Left lung (tissue), 1 donor: Measurements from ENCODE around the gene SFXN4.

DNA sequence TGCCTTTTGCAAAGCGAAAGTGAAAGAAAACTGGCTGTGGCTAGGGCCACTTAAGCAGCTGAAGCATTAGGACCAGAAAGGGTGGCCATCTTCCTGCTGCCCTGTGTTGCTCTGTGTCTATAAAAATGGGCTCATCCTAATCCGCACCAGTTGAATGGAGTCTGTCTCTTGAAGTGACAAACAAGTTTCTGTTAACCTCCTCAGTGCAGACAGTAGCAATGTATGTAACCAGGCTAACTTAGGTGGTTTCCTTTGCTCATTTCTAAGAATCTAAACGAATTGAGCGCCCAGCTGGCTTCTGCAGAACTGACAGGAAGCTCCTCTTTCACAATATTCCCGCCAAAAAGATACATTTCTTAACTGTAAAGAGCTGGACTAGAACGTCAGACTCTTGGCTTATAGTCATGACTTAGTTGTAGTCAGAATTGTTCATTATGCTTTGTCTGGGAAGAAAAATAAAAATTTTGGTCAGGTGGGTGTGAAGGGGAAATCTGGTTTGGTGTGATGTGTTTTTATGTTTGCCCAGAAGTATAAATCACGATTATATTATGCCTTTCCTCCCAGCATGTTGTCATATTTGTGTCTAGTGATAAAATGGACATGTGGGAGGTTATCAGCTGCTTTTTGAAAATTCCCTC lies 28.0 kb downstream of the DENND10 start:
- PRO-cap: bidirectional peak, plus-strand start at position 69 of the sequence, minus-strand start at position 78 of the sequence

GRCh38 chr10:119165024-119166140 lies at the start of gene SFXN4:
Gene SFXN4, minus strand, starts transcription at chr10:119165714.
- PRO-cap: bidirectional peak, plus-strand start at chr10:119165407, minus-strand start at chr10:119165361; bidirectional peak, plus-strand start at chr10:119165803, minus-strand start at chr10:119165650; bidirectional peak, plus-strand start at chr10:119165995, minus-strand start at chr10:119165994

GRCh38 chr10:119209342-119209906 lies 2.1 kb downstream of the GRK5 start:
- PRO-cap: bidirectional peak, plus-strand start at chr10:119209751, minus-strand start at chr10:119209583

- PRO-cap: no peak
Measured at GRCh38 chr10:119215053-119216010, 8.0 kb downstream of the GRK5 start.

DNA sequence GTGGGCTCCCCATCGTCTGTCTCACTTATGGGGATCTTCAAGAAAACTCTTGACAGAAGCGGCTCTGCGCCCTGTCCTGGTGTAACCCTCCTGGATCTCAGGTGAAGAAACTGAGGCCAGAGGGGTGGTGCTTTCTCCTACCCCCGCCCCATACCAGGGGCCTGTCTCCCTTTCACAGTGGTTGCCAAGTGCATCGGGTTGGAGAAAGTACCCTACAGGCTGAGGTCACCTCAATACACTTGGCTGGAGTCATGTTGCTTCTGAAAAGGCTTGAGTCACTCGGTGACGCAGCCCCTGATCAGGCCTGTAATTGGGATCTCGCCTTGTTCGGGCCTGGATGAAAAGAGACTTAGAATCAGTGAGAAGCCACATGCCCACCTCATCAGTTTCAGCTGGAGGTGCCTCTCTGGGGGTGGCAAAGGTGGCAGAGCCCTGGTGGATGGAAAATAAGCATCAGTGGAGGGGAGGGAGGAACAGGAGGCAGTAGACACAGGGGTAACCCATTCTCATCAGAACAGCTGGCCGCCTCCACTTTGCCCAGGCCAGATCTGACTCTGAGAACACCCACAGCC lies 107.7 kb downstream of the GRK5 start:
- PRO-cap: no peak

DNA sequence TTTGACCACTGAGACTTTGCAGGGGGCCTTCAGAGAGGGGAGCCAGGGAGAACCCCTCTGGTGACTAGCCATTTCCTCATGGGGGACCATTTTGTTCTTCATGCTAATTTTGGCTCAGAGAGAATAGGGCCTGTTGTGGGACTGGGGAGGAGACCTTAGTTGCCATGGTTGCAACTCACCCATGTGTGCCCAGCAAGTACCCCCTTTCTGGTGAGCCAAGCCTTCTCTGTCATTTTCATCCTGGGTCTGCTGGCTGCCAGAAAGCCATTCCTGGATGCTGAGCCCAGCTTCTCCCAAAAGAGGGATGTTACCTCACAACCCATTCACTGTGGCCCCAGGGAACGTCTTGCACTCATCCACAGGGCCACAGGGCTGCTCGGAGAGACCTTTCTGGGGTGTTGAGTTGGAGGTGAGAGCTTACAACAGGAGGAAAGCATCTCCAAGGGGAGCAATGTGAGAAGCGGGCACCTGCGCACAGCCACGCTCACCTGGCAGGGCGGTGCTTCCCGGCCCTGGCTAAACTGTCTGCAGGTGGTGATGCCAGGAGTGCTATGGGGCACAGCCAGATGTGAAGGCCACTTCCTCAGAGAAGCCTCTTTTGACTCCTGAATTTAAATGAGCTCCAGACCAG lies 121.0 kb downstream of the GRK5 start:
- PRO-cap: no peak

- PRO-cap: bidirectional peak, plus-strand start at chr10:119360906, minus-strand start at chr10:119360879
Measured at GRCh38 chr10:119360610-119361337, 153.4 kb downstream of the GRK5 start.

DNA sequence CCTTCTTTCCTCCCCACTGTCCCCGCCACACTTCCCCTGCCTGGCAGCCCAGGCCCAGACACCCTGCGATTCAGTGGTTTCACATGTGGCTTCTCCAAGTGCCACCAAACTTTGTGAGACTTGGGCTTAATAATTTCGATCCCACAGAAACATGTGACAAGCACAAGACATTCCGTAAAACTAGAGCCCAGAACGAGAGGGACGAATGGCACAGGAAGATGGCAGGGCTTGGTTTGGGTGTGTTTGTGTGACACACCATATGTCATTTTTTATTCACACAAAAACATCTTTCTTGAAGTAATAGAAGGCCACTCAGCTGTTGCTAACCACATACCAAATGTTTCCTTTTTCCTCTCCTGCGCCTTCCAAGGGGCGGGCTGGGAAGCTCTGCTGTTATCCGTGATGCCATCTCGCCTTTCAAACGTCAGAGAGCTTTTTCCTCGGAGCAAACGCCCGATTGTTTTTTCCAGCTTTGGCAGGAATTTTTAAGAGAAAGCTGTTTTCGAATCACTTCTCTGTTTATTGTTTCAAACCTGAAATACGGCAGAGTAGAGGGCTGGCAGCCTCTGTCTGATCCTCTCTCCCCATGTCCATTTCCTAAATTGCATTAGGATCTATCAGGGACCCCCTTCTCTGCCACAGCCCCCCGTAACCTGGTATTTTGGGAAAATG lies 163.0 kb downstream of the GRK5 start:
- PRO-cap: no peak

DNA sequence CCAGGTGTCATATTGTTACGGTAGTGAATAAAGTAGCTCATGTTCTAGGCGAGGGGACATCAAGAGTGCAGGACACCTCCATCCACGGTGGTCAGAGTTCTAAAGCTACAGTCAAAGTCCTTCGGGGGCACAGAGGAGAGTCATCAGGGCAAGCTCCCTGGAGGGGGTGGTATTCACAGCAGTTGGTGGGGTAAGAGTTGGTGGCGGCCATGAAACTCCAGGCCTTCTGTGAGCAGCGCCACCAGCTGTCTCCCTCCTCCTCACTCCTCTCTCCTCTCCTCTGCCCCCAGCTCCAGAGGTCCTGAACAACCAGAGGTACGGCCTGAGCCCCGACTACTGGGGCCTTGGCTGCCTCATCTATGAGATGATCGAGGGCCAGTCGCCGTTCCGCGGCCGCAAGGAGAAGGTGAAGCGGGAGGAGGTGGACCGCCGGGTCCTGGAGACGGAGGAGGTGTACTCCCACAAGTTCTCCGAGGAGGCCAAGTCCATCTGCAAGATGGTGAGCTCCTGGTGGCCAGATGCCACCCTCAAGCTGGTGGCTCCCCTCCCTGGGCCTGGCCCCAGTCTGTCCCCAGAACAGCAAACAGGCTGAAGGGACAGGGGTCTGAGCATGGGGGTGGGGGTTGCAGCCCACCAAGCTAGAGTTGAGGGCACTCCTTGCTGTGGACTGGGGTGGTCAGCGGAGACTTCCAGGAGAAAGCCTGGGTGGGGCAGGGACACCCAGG lies 99.1 kb downstream of the RGS10 start:
- PRO-cap: unidirectional peak, plus-strand start at position 656 of the sequence

DNA sequence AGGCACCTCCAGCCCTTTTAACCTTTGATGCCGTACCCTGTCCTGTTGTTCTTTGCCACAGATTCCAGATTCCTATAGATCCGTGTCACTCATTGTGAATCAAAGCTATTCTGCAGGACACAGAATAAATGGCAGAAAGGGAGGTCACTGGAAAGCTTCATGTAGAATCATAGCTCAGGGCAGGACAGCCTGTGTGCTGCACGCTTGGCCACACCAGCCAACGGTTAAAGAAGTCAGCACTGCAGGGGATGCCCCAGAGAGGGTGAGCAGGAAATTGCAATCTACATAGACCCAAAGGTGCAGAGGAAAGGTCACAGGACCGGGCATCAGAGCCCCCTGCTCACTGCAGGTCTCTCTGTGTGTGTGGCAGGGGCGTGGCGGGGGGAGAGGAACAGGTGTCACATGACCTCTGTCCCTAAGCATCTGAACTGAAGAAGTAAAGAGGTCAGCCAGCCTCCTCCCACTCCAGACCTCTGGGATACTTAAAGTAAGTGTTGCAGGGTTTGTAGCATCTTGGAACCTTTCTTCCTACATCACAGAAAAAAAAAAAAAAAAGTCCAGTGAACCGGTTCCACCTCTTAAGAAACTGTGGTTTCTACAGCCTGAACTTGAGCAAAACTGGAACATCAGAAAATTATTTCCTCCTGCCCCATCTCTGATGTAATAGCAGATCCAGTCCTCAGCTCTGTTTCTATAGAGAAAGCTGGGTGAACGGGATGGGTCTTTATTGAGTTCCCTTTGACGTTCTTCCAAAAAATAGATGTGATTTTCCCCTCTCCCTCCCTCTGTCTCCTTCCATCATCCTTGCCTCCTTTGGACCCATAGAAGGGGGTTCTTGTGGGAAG lies 64.3 kb downstream of the RGS10 start:
- PRO-cap: no peak

DNA sequence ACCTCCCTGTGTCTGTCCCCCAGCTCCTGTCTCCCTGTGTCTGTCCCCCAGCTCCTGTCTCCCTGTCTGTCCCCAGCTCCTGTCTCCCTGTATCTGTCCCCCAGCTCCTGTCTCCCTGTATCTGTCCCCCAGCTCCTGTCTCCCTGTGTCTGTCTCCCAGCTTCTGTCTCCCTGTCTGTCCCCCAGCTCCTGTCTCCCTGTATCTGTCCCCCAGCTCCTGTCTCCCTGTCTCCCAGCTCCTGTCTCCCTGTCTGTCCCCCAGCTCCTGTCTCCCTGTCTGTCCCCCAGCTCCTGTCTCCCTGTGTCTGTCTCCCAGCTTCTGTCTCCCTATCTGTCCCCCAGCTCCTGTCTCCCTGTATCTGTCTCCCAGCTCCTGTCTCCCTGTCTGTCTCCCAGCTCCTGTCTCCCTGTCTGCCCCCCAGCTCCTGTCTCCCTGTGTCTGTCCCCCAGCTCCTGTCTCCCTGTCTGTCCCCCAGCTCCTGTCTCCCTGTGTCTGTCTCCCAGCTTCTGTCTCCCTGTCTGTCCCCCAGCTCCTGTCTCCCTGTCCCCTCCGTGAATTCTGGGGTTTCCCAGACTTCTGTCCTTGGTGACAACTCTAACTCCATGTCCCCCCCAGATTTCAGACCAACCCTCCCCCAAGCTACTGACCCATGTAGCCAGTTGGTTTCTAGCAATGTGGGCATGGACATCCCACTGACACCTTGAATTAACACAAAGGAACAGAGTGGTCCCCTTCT lies 23.1 kb downstream of the RGS10 start:
- PRO-cap: no peak

- PRO-cap: no peak
Measured at GRCh38 chr10:119657655-119658100, 6.5 kb downstream of the BAG3 start.

GRCh38 chr10:119743170-119743879 lies 17.5 kb downstream of the INPP5F start:
- PRO-cap: no peak

DNA sequence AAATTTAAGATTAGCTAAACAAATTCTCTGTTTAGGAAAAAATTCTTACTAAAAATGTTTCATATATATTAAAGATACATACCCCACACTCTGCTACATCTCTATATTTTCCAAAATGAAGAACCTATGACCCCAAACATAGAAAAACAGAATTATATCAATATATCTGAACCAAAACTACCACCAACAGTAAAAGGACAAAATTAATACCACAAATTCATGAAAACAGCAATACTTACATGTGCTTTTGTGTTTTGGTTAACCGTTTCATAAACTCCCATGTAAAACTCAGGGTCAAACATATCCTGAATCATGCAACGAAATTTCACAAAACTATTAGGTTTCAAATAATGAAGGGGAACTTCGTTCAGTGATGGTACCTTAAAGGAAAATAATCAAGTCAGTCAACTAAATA lies 13.8 kb downstream of the MCMBP start:
- PRO-cap: no peak

DNA sequence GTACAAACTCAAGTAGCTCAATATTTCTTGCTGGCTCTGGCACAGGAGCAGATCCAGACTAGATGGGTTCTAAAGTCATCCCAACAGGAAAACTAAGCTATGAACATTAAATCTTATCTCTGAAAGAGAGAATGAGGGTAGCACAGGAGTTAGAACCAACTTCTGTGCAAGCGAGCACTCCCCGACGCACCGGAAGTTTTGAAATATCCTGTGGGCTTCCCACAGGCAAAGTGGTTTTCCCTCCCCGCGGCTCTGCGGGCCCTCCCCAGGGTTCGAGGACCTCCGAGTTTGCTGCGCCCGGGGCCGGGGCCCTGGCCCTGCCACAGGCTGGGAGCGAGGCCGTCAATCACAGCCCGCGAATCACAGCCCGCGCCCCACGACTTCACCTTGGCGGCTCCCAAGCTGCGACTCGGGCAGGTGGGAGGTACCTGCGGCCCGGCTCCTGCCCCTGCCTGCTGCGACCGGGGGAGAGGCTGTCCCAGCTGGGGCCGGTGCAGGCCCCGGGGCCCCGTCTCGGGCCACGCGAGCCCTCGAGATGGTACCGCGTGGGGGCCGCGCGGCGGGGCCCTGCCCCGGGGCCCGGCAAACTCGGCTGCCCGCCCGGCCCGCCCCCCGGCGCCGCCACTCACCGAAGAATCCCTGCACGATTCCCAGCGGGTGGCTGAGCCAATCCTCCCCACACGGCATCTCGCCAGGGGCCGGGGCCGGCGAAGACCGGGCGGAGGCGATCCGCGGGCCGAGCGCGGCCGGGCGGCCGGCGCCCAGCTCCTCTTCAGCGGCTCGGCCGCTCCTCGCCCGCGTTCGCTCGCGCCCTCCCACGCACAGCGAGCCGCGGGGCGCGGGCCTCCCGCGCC lies 518 bp downstream of the MCMBP start:
- PRO-cap: bidirectional peak, plus-strand start at position 469 of the sequence, minus-strand start at position 200 of the sequence; bidirectional peak, plus-strand start at position 694 of the sequence, minus-strand start at position 591 of the sequence

GRCh38 chr10:120127653-120128137 lies 235.2 kb downstream of the SEC23IP start:
- PRO-cap: no peak

GRCh38 chr10:120884772-120885150 lies 33.6 kb downstream of the WDR11 start:
- PRO-cap: no peak

DNA sequence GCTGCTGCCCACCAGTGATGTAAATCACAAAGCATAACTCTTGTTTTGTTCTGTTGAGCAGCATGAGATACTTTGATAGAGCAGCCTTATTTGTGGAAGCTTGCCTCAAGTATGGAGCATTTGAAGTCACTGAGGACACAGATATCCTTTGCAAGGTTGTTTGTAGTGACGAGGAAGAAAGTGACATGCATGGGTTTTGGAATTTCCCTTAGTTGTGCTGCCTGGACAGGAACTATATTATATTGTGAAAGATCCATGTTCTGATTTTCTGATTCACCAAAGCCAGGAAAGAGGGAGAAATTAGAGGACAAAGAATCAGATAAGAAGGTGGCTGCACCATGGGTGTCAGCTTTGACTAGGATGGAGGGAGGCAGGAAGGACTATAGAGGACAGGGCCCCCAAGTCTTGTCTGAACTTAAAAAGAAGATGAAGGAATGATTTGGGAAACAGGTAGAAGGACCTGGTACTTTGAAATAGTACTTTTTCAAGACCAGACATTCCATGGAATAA lies 55.6 kb downstream of the WDR11 start:
- PRO-cap: no peak

GRCh38 chr10:121235791-121236128 lies 362.5 kb downstream of the FGFR2 start:
- PRO-cap: no peak

GRCh38 chr10:121239704-121240461 lies 358.4 kb downstream of the FGFR2 start:
- PRO-cap: no peak